Foreskin keratinocyte (primary cell): ENCODE data around the gene PSME3.

- RAMPAGE, total RNA: no peak
These were observed 494 bp downstream of the STAT3 start for GRCh38 chr17:42387654-42388242.

DNA sequence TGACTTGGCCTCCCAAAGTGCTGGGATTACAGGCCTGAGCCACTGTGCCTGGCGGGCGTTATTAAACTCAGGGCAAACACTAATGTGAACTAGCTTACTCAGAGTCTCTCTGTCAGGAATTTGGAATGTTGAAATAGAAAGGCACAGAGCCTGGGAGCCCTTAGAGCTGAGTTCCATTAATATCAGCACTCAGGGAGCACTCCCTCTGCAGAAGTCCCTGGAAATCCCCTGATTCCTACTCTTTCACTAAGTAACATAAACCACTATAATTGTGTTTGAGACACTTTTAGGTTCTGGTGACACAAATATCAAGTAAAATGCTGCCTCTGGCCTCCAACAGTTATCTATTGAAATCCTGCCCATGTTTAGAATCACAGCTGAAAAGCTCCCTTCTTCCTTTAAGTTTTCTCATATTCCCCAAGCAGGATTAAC is 10.2 kb upstream of the STAT3 start:
- RAMPAGE, total RNA: no peak

GRCh38 chr17:42422306-42422966 is 620 bp downstream of the CAVIN1 start:
- RAMPAGE, total RNA: no peak

DNA sequence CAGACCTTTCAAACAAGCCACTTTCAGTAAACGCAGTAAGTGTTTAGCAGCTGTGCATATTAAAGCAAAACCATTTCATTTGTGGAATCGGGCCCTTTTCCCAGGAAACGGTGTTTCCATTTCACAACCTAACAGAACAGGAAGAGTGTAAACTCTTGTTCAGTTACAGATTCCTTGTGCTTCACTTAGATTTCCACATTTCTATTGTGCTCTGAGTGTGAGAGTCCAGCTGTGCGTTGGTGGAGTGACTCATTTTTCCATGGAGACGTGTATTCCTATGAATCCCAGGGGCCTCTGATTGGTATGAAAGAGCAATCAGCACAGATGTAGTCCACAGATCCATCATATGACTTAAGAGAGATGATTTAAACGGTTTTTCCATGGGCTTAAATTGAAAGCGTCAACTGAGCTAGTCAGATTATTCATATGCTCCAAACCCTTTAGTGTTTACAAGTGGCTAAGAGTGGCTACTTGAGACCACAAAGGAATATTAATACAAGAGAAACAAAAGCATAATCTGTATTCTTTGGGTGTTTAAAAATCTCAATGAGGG is 13.4 kb upstream of the CAVIN1 start:
- RAMPAGE, total RNA: no peak

DNA sequence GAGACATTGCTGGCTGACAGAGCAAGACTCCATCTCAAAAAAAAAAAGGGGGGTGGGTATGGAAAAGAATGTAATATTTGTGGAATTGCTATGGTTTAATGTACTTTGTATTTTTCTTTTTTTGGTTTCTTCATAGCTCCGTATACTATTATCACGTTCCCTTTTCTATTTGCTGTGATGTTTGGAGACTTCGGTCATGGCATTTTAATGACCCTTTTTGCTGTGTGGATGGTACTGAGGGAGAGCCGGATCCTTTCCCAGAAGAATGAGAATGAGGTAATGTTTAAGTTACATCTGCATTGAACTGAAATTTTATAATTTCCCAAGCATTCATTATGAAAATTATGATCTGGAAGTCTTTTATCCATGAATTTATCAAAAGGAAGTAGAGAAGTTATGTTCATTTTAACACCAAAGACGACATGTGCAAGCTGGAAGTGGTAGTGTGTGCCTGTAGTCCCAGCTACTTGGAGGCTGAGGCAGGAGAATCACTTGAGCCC is 35.6 kb downstream of the ATP6V0A1 start:
- RAMPAGE, total RNA: no peak

DNA sequence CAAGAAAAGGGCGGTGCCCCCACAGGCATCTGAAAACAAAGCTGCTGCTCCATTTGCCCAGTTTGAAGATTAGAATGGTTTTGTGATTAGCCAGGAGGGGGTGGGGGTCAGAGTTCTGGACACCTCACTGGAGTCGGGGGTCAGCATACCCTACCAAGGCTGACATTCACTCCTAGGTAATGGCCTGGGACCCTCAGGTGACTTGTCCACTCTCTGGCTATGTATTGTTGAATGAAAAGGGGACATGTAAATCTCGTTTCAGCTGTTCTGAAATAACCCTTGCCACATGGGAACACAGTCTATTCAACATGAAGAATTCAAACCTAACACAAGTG is 16.8 kb upstream of the NAGLU start:
- RAMPAGE, total RNA: no peak

- RAMPAGE, total RNA: no peak
These were observed 2.0 kb downstream of the NAGLU start for GRCh38 chr17:42537919-42538655.

- RAMPAGE, total RNA: no peak
These were observed 4.4 kb upstream of the HSD17B1 start for GRCh38 chr17:42548106-42548979.

- RAMPAGE, total RNA: no peak
These were observed 1.9 kb upstream of the MLX start for GRCh38 chr17:42564612-42565751.

DNA sequence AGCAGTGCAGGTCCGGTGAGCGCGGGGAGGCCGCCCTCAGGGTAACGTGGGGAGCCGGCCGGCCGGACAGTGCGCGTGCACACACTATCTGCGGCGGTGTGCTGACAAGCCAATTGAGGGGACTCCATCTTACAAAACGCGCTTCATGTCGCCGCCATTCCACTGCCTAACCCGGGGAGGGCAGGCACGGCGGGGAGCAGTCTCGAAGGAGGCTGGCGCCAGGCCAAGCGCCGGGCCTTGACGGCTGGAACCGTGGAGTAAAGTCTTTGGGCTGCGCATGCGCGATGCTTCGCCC is 235 bp upstream of the MLX start:
- RAMPAGE, total RNA: no peak

GRCh38 chr17:42610500-42610904 is 1.0 kb downstream of the TUBG1 start:
- RAMPAGE, total RNA: no peak

DNA sequence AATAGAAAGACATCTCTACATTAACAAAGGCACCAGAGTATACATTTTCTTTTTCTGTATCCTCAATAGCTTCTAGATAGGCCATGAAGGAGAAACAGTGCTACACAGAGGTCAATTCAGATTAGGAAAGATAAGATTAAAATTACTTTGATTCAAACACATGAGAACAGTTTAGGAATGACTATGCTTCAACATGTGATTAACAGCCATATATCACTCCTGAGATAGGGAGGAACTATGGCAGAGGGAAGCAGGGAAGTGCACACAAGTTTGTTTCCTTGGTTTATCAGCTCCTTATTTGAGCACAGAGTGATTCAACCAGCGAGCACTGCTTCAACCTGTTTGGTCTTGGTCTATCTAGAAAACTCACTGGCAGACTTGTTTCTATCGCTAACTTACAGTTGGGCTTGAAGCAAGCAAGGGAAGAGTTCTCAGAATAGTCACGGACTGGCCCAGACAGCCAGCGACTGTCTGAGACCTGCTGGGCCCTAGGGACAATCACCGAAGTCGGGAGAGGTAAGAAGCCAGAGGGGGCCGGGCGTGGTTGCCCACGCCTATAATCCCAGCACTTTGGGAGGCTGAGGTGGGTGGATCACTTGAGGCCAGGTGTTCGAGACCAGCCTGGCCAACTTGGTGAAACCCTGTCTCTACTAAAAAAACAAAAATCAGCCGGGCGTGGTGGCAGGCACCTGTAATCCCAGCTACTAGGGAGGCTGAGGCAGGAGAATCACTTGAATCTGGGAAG is 23.5 kb downstream of the TUBG1 start:
- RAMPAGE, total RNA: no peak

DNA sequence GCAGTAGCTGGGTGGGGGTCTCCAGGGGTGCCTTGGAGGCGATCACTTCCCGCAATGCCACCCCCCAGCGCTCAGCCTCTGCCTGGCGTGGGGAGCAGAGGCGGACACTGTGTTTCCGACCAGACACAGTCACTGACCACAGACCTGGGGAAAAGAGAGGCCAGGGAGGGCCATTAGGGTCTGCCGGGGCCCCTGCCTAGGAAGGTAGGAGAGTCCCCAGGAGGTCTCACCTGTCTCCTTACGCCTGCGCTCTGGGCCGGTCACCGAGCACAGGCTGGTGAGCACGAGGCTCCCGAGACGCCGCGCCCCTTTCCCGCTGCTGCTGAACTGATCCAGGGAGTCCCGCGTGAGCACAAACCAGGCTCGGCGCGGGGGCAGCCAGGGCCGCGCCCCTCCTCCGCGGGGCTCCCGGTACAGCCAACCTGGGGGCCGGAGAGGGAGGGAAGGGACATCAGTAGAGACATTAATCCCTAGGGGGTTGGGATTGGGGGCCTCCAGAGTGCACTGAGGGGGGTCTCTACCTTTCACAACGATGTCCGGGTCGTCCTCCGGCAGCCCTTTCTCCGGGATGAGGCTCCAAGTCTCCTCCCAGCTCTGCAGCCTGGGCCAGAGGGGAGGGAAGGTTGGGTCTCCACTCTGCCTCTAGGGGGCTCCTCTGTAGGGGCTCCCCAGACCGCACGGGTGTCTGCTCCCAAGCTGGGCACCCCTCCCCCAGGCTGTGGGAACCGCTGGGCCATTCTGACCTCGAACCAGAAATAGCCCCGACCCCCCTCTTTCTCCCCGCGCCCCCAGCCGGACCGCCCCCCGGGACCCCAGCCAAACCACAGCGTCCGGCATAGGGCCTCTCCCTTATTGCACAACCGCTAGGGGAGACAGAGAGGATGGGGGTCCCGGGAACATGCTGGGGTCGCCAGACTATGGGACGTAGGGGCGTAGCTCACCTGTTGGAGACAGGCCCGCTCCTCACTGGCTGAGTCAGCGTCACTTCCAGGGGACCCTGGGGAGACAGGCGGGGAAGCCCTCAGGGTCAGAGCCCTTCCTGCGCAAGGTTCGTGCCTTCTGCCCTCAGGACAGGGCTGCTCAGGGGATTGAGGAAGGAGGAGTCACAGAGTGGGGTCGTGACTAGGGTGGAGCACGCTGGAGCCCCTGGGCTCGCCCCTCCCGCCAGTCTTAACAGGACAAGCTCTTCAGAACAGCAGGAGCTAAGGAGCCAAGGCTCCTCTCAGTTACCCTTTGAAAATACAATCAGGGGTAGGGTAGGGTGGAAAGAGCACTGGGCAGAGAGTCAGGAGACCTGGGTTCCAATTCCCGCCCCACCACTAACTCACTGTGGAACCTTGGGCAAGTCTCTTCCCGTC is 2.9 kb downstream of the PLEKHH3 start:
- RAMPAGE, total RNA: no peak

- RAMPAGE, total RNA: no peak
These were observed 450 bp upstream of the PLEKHH3 start for GRCh38 chr17:42677204-42677683.

DNA sequence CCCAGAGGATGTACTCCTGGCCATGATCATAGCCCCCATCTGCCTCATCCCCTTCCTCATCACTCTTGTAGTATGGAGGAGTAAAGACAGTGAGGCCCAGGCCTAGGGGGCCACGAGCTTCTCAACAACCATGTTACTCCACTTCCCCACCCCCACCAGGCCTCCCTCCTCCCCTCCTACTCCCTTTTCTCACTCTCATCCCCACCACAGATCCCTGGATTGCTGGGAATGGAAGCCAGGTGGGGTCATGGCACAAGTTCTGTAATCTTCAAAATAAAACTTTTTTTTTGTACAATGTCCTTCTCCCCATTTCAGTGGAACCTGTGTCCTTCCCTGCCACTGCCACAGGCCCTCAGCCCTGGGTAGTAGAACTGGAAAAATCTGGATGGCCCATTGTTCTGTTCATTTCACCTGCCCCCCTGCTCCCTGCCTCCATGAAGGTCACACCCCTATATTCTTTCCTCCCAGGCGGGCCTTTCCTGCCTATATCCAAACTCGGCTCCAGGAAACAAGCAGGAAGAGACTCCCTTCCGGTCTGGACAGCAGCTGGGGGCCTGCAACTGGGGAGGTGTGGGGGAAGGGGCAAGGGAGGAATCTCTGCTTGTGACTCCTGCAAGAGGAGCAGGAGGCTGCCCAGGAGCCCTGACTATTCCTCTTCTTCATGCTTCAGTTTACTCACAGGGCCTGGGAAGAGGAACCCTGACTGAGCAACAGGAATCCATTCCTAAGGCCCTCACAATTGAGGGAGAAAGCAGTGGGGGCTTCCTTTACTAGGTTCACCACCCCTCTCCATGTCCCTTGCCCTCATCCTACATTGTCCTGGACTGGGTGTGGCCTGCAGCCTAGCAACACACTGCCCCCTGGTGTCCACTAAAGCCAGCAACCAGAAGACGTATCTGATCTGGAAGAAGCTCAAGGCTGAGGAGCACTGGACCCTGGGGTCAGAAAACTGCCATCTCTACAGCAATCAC is 2.0 kb downstream of the RAMP2 start:
- RAMPAGE, total RNA: no peak

- RAMPAGE, total RNA: no peak
These were observed 639 bp downstream of the WNK4 start for GRCh38 chr17:42780779-42781719.

DNA sequence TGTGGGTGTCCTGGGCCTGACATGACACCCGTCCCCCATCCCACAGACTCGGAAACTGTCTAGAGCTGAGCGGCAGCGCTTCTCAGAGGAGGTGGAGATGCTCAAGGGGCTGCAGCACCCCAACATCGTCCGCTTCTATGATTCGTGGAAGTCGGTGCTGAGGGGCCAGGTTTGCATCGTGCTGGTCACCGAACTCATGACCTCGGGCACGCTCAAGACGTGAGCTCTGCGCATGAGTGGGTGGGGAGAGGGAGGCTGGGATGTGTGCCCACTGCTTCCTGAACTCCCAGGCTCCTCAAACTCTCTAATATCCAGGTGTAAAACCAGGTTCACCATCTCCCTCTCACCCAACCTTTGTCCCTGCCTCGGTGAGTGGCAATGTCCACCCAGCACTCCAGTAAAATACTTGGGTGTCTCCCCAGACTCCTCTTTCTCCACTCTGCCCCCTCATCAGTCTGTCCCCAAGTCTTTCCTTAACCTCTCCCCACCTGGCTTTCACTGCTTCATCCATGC is 2.4 kb downstream of the WNK4 start:
- RAMPAGE, total RNA: no peak

DNA sequence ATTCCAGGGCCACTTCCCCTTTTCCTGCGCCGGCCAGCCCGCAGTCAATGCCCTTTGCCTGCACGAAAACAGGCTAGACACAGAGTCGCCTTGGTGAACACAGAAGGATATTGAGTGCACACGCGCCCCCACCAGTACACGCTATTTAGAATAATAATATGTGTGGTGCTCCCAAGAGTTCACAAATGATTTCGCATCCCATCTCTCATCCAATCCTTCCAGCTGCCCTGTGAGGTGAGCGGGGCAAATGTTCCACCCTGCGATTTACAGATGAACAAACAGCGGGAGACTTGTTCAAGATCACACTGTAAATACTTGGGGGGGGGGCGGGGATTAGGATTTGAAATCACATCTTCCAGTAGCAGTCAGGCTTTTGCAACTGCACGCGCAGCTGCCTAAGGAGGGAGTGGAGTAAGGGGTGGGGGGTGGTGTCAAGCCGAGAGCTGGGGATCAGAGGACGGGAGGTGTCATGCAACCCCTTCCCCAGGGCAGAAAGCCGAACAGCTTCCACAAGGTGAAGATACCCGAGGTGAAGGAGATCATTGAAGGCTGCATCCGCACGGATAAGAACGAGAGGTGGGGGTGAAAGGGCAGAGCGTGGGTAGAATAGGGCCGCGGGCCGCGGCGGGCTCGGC is 4.3 kb downstream of the WNK4 start:
- RAMPAGE, total RNA: no peak

DNA sequence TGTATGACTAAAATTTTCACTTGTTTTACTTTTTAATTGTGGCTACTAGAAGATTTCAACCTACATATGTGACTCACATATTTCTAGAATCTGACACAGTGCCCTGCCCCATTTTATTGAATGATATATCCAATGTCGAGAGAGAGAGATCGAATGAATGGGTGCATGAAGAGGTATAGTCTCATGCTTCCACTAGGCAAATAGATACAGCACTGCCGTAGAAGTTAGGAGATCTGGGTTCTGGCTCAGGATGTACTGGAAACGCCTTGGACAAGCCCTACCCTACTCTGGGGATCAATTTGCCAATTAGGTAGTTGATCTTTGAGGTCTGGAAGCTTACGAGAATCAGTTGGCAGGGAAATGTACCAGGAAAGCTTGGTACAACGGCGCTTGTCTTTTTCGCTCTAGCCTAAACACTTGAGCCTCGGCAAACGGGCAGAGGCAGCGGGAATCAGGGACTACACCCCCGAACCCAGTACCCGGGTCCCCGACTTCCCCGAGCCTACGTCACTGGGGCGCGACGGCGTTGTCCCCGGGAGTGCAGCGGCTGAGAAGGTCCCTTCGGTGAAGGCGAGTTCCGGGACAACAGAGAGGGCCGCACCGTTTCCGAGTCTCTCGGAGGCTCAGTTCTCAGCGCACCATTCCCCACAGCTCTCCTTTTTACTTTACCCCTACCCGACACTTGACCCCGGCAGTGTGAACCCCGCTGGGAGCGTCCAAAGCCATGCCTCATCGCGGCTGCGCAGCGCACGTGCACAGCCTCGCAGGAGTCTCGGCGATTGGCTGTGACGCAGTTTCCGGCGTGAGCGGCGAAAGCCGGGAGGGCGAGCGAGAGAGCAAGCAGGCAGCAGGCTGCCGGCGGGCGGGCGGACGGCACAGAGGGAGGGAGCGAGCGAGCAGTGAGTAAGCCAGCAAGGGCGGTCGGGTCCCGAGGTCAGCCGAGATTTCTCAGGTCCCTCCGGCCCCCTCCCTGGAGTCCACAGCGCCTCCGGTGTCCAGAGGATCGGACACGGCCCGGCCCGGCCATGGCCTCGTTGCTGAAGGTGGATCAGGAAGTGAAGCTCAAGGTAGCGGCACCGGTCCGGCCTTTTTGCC is at the start of gene PSME3:
PSME3 (plus strand) TSS at position 791 of the 1,095 bp plus-strand sequence.
- RAMPAGE, total RNA: start-site peak on the plus strand centred at position 826 of the sequence, 35 bp wide, 283 and 452 reads in 2 replicates

DNA sequence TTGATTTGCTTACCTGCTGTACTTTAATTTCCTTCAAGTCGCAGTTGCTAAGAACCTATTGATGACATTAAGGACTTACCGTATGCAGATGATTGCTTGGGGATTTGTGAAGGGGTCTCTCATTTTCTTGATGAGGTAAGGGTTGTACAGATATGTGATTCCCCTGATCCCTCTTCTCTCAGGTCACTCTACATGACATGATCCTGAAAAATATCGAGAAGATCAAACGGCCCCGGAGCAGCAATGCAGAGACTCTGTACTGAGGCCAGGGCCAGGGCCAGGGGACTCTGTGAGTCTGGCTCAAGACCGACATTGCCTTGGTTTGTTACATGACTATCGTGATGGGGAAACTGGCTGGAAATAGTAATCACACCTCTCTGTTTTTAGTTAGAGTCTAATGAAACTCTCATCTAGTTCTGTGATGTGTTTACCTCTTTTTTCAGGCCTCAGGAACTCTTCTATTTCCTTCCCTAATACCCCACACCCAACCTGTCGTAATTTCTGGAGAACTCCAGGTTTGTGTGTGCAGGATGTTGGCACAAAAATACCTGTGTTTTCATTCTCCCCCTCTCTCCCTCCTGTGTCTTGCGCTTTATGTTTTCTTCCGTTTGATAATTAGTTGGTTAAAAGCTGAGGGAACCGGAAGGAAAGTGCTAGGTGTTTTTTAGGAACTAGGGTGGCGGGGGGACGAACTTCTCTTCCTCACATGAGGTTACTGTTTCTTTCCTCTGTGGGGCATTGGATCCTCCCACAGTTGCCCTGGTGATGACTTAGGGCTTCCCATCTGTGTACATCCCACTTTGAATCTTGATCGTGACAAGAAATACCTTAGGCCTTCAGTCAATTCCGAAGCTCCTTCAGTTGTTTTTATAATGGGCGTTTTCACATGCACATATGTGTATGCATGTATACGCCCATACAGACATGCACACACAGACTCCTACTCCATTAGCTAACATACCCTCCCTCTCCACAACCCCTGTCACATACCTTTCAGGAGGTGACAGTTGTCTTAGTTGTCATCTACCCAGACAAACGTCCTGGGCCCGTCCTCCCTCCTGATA is 2.7 kb upstream of the AOC2 start:
- RAMPAGE, total RNA: no peak